OVCAR3 (cell line): ENCODE results near the genes ELOVL3, CNNM2 and INA.

DNA sequence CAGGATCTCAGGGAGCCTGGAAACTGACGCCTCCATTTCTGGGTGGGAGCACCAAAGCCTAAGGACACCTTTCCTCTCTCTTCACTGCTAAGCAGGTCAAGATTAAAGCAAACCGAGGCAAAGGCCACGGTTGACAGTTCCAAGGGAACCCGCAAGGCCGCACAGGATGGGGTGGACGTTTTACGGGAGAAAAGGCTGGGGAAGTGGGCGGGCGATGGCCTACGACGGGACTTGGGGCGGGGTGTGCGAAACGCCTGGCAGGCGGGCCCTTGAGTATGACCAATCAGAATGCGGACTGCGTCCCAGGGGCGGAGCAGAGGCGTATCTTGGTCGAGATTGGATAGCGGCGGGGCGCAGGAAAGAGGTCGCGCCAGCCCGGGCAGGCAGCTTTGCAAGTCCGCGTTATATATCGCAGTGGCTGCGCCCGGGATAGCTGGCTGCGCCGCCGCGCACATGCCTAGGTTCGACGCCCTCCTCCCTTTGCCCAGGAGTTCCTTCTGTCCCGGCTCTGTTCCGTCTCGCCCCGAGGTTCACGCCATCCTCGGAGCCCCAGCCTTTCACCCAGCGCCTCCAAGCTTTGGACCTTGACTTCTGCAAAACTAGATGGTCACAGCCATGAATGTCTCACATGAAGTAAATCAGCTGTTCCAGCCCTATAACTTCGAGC is at the start of gene ELOVL3:
Gene ELOVL3 (plus strand): TSS at position 354 of the 667 bp plus-strand sequence.
- RRBS: 37% methylated on average over 10 of the region's 45 CpGs

DNA sequence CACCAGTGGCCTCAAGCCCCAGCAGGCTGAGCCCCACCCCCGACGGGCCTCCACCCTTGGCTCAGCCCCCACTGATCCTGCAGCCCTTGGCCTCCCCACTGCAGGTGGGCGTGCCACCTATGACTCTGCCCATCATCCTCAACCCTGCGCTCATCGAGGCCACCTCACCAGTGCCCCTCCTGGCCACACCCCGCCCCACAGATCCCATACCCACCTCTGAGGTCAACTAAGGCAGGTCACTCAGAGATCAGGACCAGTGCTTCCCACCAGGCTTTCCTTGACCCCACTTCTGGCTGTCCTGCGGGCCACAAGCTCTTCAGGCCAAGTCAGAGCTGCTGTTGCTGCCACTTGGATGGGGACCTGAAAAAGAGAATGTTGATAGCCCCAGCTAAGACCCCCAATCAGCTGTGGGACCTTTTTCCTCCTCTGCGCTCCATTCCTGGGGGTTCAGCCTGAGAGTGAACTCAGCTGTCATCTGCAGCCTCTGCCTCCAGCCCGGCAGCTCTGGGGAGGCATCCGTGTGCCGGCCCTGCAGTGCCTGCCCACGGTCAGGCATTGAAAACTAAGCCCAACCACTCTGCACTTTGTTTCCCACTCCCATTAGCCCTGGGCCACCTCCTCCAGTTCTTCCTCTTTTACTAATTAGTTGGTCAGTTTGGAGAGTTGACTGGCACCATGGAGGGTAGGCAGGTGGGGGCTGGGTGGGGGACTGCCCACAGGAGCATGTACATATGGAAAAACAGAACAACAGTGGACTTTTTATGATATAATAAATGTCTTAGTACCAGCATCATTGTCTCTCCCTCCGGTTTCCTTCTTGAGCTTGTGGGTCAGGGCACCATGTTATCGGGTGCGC is 13.2 kb upstream of the NFKB2 start:
- RRBS: no CpG with 5 or more reads among the region's 15 CpGs

DNA sequence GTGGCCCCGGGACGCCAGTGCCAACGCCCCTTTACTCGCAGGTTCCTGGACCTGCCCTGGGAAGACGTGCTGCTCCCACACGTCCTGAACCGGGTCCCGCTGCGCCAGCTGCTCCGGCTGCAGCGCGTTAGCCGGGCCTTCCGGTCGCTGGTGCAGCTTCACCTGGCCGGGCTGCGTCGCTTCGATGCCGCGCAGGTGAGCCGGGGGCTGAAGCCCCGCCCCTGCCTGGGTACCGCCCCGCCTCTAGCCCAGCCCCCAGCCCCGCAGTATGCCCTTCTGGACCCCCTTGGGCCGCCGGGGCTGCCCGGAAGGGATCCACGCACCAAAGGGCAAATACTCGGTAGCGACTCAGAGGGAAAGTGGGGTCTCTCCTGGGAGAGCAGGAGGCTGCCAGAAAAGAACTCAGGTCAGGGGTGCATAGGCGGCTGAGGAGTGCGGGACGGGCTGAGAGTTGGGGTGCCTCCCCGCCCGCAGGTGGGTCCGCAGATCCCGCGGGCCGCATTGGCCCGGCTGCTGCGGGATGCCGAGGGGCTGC is 744 bp downstream of the FBXL15 start:
- RRBS: 7% methylated on average over 16 of the region's 44 CpGs

DNA sequence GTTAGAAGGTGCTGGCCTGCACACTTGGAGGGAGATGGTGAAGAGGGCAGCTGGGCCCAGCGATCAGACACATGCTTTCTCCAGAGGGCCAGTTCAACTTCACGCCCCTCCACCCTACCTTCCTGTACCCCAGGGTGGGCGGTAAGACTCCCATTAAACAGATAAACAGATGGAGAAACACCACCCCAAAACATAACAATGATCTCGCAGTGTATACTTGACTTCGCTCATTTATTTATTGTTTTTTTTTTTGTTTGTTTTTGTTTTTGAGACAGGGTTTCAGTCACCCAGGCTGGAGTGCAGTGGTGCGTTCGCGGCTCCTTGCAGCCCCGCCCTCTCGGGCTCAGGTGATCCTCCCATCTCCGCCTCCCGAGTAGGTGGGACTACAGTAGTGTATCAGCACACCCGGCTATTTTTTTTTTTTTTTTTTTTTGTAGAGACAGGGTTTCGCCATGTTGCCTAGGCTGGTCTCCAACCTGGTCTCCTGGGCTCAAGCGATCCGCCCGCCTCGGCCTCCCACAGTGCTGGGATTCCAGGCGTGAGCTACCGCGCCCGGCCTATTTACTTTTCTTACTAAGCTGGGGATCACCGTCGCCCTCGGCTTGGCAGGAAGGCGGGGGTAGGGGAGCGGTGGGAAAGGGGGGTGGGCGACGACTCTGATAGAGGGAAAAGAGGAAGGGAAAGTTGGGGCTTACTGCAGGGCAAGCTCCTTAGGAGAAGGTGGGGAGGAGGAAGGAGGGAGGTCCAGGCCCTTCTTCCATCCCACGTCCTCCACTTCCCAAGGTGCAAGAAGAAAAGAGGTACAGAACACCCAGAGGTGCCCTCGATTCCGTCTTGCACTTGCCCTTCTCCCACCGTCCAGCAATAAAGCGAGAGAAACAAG is 1.7 kb downstream of the C10orf95 start:
- RRBS: no CpG with 5 or more reads among the region's 34 CpGs

DNA sequence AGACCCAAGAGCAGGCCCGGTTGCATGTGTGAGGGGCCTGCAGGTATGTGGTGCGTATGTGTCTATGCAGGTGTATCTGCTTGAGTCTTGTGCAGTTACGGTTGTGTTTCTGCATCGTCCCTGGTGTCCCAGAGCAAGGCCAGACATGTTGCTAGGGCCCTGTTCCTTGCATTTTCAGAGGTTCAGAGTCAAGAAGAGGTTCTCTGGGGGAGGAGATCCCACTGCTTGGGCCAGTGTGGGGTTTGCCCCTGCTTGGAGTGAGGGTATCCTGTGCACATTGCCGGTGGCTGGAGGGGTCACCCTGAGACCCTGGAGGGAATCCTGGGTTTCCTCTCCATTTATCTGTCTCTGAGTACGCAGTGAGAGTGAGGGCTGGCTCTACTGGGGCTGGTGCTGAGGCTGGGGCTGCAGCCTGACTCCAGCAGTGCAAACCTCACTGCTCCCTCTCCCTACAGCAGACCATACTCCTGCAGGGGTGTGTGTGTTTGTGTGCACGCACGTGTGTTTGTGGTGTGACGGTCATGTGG is 4.1 kb downstream of the TRIM8 start:
- RRBS: no CpG with 5 or more reads among the region's 9 CpGs

- RRBS: no CpG with 5 or more reads among the region's 3 CpGs
These were observed 14.6 kb downstream of the TRIM8 start for GRCh38 chr10:102658963-102659261.

GRCh38 chr10:102660469-102661092 is 16.3 kb downstream of the TRIM8 start:
- RRBS: no CpG with 5 or more reads among the region's 7 CpGs

DNA sequence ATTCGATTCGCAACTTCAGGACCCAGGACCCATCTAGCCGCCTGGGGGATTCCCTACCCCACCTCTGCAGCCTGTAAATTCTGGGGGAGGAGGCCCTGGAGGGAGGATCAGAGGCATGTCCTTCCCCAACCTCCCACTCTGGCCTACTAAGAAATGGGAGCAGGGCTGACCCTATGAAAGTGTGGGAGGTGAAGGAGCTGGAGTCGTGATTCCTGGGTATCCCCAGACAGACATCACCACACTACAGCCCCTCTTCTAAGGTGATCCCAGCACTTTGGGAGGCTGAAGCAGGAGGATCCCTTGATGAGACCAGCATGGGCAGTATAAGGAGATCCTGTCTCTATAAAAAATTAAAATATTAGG is 17.5 kb downstream of the TRIM8 start:
- RRBS: no CpG with 5 or more reads among the region's 4 CpGs

DNA sequence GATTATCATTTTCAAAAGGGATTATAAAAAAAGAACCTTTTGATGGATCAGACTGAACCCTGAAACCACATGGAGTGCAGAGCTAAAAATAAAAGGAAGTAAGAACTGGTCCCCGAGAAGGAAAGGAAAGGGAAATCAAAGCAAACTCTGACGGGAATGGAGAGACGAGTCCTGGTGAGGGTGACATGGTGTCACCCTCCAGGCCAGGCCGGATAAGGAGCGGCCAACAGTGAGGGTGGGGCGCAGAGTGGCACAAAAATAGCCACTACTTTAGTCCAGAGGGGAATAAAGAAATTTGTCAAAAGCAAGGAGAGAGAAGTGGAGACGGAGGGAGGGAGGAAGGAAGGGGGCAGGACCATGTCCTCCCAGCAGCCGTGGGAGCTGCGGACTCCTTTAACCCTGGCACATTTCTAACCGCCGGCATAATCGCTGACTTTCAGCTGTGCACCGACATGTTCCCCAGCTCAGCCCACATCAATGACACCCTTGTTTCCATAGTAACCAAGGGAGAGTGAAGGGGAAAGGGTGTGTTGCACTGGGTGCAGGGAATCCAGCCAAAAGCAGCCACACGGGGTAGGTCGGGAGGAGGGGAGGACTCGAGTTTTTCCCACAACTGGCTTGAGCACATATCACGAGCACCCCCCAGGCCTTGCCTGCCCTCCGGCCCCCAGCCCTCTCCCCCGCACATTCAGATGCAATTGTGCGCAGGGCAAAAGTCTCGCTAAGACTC is 29.7 kb downstream of the TRIM8 start:
- RRBS: no CpG with 5 or more reads among the region's 21 CpGs

DNA sequence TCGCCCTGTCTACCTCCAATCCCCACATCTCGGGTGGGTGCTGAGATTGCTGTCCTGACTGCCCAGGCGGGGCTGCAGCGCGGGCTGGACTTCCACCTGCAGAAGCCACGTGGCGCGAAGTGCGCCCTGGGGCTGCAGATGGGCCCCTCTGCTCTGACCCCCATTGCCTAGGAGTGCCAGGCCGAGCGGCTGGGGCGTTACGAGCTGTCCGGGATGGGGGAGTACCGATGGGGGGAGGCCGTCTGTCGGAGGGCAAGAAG is 201 bp downstream of the SFXN2 start:
- RRBS: 9% methylated on average over 3 of the region's 17 CpGs

DNA sequence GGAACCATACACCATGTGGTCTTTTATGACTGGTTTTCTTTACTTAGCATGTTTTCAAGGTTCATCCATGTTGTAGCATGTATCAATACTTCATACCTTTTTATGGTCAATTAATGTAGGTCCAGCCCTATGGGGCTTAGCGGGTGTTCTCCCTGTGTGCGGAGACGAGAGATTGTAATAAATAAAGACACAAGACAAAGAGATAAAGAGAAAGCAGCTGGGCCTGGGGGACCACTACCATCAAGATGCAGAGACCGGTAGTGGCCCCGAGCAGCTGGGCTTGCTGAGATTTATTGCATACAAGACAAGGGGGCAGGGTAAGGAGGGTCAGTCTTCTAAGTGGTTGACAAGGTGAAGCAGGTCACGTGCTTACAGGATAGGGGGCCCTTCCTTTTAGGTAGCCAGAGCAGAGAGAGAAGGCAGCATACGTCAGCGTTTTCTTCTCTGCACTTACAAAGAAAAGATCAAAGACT is 14.7 kb downstream of the WBP1L start:
- RRBS: no CpG with 5 or more reads among the region's 8 CpGs

DNA sequence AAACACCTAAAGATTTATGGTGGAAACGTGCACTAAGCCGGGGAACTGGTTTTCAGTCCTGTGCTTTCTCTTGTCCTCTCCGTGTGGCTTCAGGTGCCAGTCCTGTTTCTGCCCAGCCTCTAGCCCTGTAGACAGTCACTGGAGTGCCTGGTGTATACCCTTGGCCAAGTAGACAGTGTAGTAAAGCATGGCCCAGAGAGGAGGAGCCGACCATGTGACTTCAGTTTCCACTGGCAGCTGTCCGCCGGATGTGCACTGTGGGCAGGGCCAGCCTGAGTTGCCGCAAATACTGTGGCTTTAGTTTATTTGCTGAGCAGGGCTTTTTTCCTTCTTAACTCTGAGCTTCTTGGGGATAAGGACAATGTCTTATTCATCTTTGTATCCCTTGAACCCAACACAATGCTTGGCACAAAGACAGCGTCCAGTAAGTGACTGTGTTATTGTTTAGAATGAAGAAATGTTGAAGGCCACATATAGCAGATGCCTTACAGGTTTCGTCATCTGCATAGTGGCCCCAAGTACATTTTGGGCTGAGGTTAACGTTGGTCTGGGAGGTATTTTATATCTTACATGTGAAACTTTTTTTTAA is 40.8 kb downstream of the CYP17A1 start:
- RRBS: no CpG with 5 or more reads among the region's 10 CpGs

GRCh38 chr10:102917851-102918843 is at the start of gene CNNM2:
Gene CNNM2 (plus strand): TSS chr10:102918294.
- RRBS: 4% methylated on average over 15 of the region's 91 CpGs

DNA sequence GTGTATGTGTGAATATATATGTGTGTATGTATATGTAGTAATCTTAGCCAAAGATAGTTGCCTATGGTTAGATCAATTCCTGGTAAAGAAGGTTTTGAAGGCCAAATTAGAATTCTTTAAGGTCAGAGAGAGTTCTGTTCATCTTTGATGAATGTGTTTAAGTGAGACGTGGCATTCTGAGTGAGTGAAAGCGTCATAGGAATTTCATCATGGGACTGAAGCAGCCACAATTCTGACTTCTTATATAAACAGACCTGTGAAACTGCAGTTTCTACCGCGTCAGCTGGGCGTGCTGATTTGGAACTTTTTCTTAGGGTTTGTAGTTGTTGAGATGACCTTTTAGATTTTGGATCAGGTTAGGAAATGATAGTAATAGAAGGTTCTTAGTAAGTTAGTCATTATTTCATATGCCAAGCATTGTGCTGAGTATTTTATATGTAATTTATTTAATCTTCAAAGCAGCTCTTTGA is 103.8 kb downstream of the CNNM2 start:
- RRBS: no CpG with 5 or more reads among the region's 5 CpGs

DNA sequence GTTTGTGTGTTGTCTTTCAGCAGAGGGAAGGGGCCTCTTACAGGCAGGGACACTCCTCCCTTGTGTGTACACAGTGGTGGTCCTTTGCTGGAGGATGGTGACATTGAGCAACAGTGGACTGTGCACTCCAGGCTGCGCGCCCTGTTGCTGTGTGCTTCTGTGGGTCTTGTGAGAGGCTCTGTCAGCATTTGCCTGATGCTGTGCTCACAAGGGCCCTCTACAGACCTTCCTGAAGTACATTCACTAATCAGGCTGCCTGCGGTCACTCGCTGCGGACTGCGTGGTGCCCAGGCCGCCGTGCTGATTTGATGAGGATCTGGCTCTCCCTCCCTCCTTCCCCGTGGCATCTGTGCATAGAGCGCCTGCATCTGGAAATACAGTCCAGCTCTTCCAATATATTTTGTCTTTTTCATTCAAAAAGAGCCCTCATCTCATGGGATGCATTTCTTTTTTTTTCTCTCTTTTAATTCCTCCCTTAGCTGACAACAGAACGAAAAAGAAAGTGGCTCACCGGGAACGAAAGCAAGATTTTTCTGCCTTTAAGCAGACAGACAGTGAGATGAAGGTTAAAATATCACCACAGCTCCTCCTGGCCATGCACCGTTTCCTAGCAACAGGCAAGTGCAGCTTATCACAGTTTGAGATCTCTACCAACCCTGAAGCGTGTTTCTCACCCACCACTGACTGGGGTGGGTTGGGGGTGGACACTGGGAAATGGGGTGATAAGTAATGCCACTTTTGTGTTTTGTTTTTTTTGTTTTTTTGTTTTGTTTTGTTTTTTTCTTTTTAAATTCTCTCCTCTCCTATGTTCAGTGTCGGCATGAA is 136.0 kb downstream of the CNNM2 start:
- RRBS: no CpG with 5 or more reads among the region's 16 CpGs

DNA sequence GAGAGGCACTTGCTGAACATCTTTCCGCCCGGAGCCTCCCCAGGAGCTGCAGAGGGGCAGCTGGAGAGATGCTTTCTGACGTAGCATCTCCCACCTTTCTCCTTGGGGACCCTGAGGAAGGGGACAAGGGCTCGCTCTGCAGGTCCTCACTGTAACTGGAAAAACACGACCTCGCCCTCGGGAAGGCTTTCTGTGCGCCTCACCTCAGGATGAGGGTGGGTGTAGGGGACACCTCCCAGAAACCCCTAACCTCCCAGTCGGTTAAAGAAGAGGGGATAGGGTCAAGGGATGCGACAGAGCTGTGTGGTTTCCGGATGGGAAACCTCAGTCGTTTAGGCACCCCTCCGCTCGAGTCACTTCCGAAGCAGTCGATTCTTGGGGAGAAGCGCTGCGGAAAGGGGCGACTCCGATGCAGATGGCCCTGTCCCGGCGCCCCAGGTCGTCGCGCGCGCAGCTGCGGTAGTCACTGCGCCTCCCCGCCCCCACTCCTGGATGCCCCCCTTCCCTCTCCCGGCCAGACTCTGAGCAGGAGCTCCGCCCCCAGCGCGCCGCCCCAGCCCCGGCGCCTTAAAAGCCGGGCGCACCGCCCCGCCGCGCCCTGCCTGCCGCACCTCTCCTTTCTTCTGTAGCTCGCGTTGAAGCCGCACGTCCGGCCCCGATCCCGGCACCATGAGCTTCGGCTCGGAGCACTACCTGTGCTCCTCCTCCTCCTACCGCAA is at the start of gene INA:
Gene INA (plus strand): TSS at position 596 of the 719 bp plus-strand sequence.
- RRBS: 5% methylated on average over 35 of the region's 54 CpGs

DNA sequence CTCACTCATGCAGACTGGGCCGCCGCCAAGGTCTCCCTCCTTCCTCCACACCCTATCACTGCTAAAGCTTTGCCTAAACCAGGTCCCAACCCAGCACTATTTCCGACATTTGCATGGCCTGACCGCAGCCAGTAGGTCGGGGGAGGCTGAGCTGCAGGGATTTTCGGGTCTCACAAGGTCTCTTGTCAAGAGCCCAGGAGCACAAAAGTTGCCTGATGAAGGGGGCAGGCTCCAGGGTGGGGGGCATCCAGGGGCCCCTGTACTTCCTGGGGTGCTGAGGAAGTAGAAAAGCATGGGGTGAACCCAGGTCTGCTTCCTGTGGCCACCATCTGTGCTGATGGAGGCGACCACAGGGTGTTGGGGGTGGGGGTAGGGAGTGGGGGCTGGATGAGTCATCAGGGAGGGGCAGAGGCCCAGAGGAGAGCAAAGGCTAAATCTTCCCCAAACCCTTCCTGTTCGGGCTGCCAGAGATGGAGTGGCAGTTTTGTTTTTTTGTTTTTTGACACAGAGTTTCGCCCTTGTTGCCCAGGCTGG is 7.8 kb downstream of the CALHM3 start:
- RRBS: no CpG with 5 or more reads among the region's 9 CpGs

GRCh38 chr10:103491994-103492381 is 1.5 kb upstream of the NEURL1 start:
- RRBS: no CpG with 5 or more reads among the region's 5 CpGs

DNA sequence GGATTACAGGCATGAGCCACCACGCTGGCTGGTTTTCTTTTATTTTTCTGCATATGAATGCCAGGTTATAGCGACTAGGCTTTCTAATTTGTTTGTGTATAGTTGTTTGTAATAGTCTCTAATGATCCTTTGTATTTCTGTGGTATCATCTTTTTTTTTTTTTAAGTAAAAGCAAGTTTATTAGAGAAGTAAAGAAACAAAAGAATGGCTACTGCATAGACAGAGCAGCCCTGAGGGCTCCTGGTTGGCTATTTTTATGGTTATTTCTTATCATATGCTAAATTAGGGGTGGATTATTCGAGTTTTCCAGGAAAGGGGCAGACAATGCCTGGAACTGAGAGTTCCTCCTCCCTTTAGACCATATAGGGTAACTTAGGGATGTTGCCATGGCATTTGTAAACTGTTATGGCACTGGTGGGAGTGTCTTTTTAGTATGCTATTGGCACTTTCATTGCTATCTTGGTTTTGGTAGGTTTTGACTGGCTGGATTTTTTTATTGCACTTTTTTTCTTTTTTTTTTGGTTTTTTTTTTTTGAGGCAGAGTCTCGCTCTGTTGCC is 33.4 kb downstream of the NEURL1 start:
- RRBS: no CpG with 5 or more reads among the region's 4 CpGs

DNA sequence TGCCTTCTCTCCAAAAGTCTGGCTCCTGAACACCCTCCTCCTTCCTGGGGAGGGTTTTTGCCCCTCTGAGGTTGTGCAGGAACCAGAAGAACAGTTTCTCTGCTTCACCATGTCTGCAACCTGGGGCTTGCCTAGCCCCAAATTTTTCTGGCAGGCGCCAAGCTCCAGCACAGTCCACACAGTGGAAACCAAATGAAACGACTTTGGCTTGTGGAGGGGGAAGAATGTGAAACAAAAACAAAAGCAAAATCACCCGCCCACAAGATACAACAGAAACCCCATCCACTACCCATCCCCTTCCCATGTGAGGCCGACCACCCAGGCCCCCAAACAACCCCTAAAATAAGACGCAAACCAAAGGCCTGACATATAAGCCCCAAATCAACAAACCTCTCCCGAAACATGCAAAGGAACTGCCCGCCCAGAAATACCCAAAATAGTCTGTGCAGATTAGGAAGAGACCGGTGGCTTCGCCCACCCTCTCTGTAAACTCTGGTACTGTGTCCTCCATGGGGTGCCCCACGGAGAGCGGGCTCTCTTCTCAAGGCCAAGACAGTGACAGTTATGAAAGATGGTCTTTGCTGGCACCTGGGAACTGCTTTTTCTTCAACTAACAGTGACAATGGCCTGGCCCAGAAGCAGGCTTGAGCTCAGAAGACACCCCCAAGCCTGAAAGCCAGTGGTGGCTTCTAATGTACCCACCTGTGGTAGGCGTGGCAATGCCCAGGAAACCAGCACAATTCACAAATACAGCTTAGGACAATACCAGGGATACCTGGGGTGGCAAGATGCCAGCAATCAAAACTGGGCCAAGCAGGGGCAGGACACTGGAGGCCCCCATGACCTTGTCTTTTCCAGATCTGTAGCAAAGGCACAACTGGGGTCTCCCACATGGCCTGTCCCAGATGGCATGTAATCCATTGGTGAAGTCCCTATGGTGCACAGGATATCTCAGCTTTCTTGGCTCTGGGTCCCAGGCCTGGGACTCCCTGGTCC is 107.4 kb downstream of the NEURL1 start:
- RRBS: no CpG with 5 or more reads among the region's 12 CpGs